Measurements from ENCODE around the gene SYPL1.

DNA sequence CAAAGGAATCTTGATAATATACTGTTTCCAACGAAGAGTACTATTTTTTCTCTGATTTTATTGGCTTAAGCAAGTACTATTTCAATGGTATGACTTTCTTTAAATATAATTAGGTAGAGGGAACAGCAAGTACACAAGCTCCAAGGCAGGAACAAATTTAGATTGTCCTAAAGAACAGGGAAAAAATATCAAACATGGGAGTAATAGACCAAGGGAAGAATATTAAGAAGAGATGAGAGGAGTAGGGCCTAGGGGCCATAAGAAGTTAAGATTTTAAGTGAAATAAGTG is 34.8 kb downstream of the KMT2E start:
- PRO-cap, 8 experiments = peak in 5 of 8 experiments; most common plus-strand start position 230 of the sequence (in 3)

DNA sequence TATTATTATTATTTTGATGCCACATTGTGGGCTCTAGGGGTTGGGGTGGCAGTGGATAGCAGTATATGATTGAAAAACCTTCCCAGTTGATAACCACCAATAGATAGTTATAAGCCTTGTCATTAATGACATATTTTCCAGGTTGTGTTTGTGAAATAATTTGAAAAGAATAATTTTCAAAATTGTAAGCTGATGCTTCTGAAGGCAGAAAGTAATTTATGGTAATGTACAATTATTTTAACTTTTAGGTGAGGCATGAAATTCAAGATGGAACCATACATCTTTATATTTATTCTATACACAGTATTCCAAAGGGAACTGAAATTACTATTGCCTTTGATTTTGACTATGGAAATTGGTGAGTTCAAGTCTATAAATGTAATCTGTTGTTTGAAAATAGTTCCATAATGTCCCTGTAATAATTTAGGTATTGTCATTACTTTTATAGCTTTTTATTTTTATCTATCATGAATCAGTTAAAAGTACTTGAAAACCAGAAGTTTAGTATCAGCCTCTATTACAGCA is 67.5 kb downstream of the KMT2E start:
- PRO-cap, 8 experiments = no peak in any of the 8 experiments

GRCh38 chr7:105095687-105096152 is 81.7 kb downstream of the KMT2E start:
- PRO-cap, 8 experiments = peak in 4 of 8 experiments; most common plus-strand start chr7:105095964 (in 1)

GRCh38 chr7:105111744-105113055 is 98.2 kb downstream of the KMT2E start:
- PRO-cap, 8 experiments = no peak in any of the 8 experiments

DNA sequence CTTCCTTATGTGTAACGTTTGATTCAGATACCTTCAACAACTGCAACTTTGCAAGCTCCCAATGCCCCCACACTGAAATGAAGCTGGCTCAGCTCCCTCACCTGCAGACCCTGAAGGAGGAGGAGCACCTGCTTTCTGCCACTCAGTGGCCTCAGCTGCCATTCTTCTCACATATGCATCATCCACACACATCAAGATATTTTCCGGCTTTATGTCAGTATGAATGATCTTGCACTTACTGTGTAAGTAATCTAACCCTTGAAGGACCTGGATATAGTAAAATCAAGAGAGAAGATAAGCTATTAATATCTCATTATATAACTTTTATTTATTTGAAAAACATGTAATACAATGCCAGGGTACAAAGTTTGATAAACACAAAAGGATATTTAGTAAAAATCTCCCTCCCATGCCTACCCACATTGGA is 132.4 kb downstream of the KMT2E start:
- PRO-cap, 8 experiments = no peak in any of the 8 experiments

- PRO-cap, 8 experiments = no peak in any of the 8 experiments
Observed at GRCh38 chr7:105319666-105320226, 69.0 kb downstream of the SRPK2 start.

GRCh38 chr7:105448165-105448606 is 59.5 kb upstream of the SRPK2 start:
- PRO-cap, 8 experiments = peak in 1 of 8 experiments; most common plus-strand start chr7:105448422 (in 1)

- PRO-cap, 8 experiments = no peak in any of the 8 experiments
Observed at GRCh38 chr7:105794536-105795359, 81.7 kb downstream of the ATXN7L1 start.

DNA sequence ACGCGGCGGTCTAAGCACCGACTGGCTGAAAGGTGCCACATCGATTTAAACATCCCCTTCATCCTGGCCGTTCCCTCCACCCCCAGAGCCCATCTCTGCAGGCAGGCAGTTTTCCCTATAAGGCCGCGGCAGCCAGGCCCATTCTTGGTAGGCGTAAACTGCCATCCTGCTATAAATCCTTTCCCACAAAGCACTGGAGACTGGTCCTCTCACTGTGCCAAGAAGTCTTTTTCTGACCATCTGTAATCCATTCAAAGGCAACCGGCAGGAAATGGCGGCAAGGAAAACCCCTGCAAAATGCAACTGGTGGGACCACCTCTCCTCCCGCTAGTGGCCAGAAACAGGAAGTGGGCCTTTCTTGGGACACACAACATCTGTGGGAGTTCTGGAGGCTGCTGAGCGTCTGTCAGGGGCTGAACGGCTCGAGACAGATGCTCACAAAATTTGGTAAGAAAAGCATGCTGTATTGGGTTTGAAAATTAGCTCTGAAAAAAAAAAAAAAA is 22.4 kb downstream of the ATXN7L1 start:
- PRO-cap, 8 experiments = no peak in any of the 8 experiments

DNA sequence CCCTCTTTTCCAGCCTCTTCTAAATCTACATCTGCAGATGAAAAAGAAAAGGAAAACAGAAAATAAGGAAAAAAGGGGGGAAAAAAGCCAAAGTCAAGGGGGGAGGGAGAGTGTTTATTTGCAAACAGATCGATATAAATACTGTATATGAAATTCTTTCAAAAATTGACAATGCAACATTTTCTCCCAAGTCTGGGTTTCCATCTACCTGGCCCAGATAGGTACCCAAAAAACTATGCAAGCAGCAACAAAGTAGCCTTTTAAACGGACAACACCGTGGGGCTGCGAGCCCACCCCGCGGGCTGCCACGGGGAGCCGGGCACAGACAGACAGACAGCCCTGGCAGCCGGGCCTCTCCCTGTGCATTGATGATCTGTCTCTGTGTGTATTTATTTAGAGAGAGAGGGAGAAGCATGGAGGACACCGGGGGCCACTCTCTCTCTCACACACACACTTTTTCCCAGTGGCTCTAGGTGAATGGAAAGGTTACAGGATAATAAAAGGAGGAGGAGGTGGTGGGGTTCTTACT is 485 bp downstream of the ATXN7L1 start:
- PRO-cap, 8 experiments = peak in 6 of 8 experiments; most common plus-strand start position 396 of the sequence (in 6); most common minus-strand start position 364 of the sequence (in 1)

DNA sequence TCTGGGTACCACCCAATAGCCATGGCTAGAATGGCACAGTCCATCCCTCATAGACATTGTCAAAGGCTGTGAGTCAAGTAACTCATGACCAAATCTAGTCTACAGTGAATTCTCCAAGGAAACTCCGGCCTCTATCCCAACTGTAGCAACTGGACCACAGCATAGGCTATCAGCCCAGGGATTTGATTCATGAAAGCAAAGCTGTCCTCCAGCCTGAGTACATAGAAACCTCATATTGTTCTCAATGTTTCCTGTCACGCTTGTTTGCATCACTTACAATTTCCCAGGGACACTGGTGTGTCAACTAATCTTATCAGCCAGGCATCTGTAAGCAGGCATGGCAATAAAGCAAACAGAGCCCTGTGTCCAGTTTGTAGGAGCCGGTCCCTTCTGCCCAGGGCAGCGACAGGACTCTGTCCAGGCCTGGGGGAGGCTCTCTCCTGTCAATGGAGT is 23.0 kb upstream of the CDHR3 start:
- PRO-cap, 8 experiments = no peak in any of the 8 experiments

- PRO-cap, 8 experiments = peak in 3 of 8 experiments; most common plus-strand start chr7:106022353 (in 2); most common minus-strand start chr7:106022269 (in 2)
Observed at GRCh38 chr7:106022095-106023018, 59.3 kb downstream of the CDHR3 start.

DNA sequence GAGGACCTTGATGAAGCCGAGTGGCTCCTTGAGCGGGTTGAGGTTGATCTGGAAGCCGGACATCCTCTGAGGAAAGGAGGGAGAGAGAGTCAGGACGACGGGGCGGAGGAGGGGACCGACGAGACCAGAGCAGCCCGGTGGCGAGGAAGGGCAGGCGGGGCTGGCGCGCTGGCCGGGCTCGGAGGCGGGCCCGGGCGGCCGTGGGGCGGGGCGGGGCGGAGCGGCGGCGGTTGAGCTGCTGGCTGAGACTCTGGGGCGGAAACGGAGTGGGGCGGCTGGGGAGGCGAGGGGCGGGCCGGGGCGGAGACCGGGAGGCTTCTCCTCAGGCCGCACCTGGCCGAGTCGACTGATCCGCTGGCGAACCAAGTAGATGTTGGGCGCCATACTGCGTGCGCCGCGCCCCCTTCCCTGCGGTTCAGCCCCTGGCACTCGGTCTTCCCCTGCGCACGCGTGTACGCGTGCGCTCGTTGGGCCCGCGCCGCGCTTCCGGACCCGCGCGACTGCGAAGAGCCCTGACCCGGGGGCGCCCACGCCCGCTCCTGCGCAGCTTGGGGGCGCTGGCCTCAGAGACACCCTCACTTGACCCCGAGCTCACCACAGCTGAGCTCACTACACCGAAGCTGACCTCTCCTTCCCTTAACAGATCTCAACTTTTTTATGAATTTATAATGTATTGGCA is at the start of gene SYPL1:
SYPL1 (minus strand) TSS at position 167 of the 679 bp plus-strand sequence.
- PRO-cap, 8 experiments = peak in 8 of 8 experiments; most common plus-strand start position 491 of the sequence (in 7); most common minus-strand start position 142 of the sequence (in 5)

DNA sequence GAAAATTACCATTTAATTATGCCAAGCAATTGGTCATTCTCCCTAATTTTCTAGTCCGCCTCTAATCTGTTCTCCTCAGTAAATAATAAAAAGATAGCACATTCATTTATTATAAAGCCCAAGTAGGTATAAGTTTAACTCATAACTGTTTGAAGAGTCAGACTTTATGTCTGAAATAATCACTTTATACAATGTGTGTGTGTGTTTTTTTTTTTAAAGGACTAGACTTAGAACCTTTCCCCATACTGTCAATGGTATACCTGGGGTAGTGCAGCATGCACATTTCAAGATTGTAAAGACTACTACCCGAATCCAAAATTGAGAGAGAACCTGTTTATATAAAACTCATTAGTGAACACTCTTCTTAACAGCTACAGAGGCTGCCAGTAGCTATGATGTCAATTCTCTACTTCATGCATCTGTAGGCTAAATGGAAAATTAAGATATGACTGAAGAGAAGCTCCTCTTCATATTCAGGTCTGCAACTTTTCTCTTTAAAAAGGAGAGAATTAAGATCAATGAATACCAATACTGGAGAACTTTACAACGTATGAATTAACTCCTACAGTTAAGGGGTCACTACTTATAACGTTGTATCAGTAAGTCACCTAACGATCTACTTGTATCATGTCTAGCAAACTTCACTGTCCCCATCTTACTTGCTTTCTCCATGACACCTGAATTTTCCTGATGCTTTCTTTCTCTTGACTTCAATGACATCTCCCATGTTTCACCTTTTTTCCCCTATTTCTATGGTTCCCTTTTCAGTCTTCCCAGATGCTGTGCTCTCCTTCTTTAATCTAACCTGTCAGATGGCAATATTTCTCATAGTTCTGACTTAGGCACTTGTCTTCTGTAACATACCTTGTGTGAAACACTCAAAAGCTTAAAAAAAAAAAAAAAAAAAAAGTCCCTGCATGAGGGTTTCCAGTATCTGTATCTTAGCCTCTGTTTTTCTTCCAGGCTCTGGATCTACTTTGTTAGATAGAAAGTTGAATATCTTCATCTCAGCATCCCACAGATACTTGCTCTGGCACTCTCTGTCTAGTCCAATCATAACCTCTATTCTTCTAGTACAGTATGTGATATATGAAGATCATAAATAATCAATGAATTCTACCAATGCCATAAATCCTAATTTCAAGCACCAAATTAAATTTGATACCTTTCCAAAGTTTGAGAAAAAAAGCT is 19.7 kb downstream of the NAMPT start:
- PRO-cap, 8 experiments = peak in 3 of 8 experiments; most common minus-strand start position 289 of the sequence (in 1)

GRCh38 chr7:106268235-106269674 is 16.0 kb downstream of the NAMPT start:
- PRO-cap, 8 experiments = peak in 7 of 8 experiments; most common minus-strand start chr7:106269006 (in 6)

DNA sequence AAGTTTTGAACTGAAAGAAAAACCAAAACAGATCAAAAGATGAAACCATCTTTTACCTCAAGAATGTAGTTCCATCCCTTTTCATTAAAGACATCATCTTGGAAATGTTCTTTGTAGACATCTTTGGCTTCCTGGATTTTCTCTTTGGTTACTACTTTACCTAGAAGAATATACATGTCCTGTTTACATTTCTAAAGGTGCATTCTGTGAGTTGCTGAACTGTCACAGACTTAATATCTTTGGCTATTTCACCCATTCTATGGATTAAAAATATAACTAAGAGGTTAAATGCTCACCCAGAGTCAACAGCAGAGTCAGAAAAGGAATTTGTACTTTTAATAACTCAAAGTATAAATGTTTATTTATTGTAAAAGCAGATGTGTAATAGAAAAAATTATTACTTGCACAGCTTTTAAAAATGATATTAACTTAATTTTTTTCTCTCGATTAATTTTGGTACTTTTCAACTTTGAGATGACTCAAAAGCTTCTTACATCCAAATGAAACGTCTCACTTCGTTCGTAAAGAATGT is 9.8 kb downstream of the NAMPT start:
- PRO-cap, 8 experiments = peak in 5 of 8 experiments; most common minus-strand start position 312 of the sequence (in 2)

DNA sequence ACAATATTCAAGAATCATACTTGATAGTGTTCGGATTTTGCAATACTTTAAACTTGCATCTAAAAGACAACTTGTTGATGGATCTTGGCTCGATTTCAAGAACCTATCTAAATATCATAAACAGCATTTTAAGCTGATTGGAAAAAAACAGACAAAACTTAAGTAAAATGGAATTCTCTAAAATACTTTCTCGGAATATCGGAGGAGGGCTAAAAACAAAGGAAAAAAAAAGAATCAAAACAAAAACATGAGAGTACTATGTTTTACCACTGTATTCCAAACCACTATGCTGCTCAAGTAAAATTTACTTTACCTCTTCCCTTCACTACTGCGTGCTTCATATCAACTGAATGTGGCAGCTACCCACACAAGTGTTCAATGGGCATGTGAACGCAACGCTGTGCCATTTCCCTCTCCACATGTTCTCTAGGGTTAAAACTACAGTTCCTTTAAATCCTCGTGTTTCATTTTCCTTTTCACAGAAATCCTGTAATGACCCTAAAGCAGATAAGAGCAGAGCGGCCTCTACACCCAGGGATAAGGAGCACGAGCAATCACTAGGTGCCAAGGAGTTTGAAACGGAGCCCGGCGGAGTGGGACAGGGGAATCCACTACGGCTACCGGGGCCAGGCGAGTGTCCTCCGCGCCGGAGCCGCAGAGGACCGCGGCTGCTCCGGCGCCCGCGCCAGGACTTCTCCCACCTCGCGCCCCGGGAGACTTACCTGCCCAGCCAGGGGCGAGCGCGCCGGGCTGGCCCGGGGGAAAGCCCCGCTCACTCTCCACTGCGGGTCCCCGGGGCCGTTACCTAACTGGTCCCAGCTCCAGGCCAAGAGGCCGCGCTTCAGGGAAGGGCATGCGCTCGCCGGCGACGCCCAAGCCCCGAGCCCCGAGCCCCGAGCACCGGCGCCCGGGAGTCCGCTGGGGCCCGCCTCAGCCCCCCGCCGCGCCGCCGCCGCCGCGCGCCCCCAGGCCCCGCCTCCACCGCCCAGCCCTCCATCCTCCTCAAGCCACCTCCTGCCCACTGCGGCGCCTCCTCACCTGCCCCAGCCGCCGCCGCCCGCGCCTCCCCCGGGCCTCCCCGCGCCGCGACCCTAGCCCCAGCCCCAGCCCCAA is 801 bp downstream of the NAMPT start:
- PRO-cap, 8 experiments = peak in 8 of 8 experiments; most common plus-strand start position 567 of the sequence (in 8); most common minus-strand start position 720 of the sequence (in 4)

- PRO-cap, 8 experiments = no peak in any of the 8 experiments
Observed at GRCh38 chr7:106285938-106286116, 1.0 kb upstream of the NAMPT start.

GRCh38 chr7:106327314-106327700 is 42.5 kb upstream of the NAMPT start:
- PRO-cap, 8 experiments = no peak in any of the 8 experiments

DNA sequence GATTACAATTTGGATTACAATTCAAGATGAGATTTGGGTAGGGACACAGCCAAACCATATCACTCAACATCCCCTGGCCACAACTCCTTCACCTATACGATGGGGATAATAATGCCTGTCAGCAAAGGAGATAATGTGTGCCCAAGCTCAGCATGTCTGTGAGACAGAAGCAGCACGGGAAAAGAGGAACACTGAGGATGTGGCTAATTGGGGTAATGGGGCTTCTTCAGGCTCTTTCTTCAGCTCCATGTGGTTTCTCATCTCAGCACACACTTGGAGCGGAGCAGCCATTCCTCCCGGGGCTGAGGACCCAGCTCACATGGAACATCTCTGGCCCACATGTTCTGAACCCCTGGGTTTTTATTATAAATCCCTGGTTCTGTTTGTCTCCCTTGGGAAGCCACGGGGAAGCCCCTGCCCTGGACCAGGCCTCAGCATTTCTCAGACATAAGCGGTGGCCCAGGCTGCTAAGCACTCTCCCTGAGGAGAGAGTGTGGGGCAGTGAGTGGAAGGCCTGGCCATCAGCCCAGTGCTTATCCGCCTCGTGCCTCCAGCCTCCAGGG is 136.0 kb upstream of the NAMPT start:
- PRO-cap, 8 experiments = no peak in any of the 8 experiments

Data from peripheral blood mononuclear cell (primary cell).